Skin of body (tissue), 2 donors: ENCODE measurements around a stretch of chr7.

GRCh38 chr7:158808043-158808635 is 21.2 kb downstream of the ESYT2 start:
- RAMPAGE, long total RNA = no peak

GRCh38 chr7:158824715-158825562 is 4.4 kb downstream of the ESYT2 start:
- RAMPAGE, long total RNA = no peak

- RAMPAGE, long total RNA = no peak
Observed at GRCh38 chr7:158867310-158867711, 11.0 kb downstream of the DYNC2I1 start.

DNA sequence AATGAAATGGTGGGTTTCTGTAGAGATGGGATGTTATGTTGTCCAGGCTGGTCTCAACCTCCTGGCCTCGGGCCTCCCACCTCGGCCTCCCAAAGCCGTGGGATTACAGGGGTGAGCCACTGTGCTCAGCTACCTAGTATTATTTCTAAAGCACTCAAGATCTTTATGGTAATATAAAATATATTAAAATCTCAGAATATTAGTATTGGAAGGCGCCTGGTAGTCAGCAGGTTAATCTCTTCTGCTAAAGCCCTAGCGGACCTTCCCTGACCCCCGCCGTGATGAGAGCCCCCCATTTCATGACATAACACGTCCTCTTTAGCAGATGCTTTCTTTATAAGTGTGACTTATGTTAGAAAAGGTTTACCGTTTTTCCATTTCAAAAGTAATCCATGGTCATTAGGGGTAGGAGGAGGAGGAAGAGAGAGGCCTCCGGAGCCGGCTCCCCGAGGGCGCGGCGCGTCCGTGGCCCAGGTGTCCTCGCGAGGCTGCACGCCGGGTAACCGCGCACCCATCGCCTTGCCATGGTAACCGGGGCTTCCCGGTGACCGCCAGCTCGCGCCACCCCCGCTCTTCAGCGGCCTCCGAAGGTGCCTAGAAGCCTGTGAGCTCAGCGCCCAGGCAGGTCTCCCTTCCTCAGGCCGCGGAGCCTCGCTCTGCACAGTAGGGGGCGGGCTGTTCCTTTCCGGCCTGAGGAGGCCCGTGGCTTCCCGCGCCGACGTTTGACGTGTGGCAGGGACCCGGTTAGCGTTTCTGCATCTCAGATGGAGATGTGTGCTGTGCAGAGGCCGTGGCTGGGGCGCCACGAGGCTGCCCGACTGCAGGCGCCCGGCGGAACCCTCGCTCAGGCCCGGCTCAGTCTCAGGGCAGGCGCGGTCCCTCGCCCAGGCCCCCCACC is 116.9 kb downstream of the DYNC2I1 start:
- RAMPAGE, long total RNA = no peak

DNA sequence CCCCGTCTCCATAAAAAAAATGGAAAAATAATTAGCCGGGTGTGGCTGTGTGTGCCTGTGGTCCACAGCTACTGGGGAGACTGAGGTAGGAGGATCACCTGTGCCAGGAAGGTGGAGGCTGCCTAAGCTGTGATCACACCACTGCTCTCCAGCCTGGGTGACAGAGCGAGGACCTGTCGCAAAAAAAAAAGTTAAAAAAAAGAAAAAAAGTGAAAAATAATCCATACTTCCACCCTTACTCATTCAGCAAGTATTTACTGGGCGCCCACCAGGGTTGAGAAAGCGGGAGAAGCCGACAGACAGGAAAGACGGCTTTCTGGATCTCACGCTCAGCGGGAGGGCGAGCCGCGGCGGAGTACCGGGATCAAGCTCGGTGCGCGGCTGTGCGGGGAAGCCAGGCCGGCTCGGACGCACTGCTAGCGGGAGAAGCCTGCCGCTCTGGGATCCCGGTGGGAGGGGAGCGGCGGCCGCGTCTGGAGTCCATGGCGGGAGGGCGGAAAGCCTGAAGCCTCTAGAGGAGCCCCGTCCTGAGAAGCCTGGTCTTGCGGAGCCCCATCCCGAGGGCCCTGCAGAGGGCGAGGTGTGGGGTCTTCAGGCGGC is 83.1 kb downstream of the VIPR2 start:
- RAMPAGE, long total RNA = no peak

DNA sequence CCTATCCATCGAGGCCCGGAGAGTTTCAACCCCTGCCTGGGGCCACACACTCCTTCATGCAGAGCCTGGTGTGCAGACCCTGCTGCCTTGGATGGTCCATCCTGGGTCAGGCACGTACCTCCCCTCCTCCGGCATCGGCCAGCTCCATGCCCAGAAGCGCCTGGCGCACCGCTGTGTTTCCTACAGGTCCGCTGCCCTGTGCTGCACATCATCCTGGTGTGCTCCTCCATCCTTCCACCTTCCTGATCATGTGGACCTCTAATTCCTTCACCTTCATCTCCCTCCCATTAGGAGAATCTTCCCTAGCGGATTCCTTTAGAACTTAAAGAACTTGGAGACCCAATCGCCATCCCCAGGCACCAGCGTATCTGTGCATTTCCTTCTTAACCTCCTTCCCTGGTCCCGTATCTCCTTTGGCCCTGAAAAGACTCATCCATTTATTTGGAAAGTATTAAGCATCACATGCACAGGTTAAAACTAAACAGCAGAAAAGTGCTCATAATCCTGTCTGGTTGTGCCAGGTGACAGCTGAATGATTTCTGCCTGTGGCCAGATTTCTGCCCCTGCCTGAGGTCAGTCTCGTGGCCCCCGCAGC is 48.4 kb downstream of the VIPR2 start:
- RAMPAGE, long total RNA = no peak